AG04450 (cell line): ENCODE measurements around the genes KLRC4, KLRC3, EIF2S3B, PRH2, TAS2R14 and TAS2R42.

- CAGE, long polyA plus RNA = no peak
- RRBS = no CpG with 5 or more reads among the region's 9 CpGs
Measured at GRCh38 chr12:10121198-10121815, 8.7 kb downstream of the CLEC7A start.

GRCh38 chr12:10166636-10167410 lies 5.1 kb downstream of the OLR1 start:
- CAGE, long polyA plus RNA = no peak
- RRBS = no CpG with 5 or more reads among the region's 8 CpGs

DNA sequence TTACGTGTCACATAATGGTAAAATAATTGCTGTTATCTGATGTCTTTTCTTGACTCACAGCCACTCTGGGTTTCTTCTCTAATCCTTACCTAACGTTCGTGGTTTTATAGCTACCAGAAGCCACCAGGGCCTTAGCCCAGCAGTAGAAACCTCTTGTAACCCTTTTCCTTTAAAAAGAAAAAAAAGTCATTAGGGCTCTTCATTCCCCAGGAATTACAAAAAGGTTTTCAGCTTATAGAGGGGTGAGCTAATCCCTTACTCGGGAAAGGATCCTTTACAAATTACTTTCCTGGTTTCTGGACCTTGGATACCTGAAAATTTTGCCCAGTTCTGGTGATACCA lies 1.5 kb downstream of the GABARAPL1 start:
- CAGE, long polyA plus RNA = no peak
- RRBS = no CpG with 5 or more reads among the region's 4 CpGs

- CAGE, long polyA plus RNA = no peak
- RRBS = no CpG with 5 or more reads among the region's 5 CpGs
Measured at GRCh38 chr12:10392321-10392786, 2.5 kb upstream of the KLRK1 start.

- CAGE, long polyA plus RNA = no peak
- RRBS = no CpG with 5 or more reads among the region's 1 CpG
Measured at GRCh38 chr12:10409279-10409775, at the start of gene KLRC4. Gene KLRC4, minus strand, starts transcription at chr12:10409757.

DNA sequence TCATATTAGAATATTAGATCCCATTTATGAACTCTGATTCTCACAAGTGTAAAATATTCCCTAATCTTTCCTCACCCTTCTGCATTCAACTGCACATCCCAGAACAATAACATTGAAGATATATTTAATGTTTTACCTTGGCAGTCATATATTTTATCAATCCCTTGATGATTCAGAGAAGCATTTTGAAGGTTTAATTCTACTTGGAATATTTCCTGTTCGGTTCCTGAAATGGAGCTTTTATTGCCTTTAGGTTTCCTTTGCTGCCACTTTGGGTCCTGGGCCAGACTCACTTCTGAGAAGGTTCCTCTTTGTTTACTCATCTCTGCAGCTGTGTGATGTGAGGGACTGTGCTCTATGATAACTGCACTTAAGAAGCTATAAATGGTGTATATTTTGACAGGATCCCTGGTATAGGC lies at the start of gene KLRC3:
KLRC3 (minus strand) TSS at position 368 of the 419 bp plus-strand sequence.
- CAGE, long polyA plus RNA = no peak
- RRBS = no CpG with 5 or more reads among the region's 1 CpG

GRCh38 chr12:10505634-10506033 lies at the start of gene EIF2S3B:
Gene EIF2S3B, plus strand, starts transcription at chr12:10505890.
- CAGE, long polyA plus RNA = no peak
- RRBS = no CpG with 5 or more reads among the region's 21 CpGs

GRCh38 chr12:10722265-10722972 lies 704 bp downstream of the YBX3 start:
- CAGE, long polyA plus RNA = start-site peak on the minus strand at chr12:10722758-10722954, 14 and 9 reads in 2 replicates
- RRBS = 3% methylated on average over 34 of the region's 56 CpGs

- CAGE, long polyA plus RNA = no peak
- RRBS = no CpG with 5 or more reads among the region's 2 CpGs
Measured at GRCh38 chr12:10928803-10929115, 277 bp upstream of the PRH2 start.

GRCh38 chr12:10929116-10929530 lies at the start of gene PRH2:
Gene PRH2, plus strand, starts transcription at chr12:10929236.
- CAGE, long polyA plus RNA = no peak
- RRBS = no CpG with 5 or more reads among the region's 6 CpGs

DNA sequence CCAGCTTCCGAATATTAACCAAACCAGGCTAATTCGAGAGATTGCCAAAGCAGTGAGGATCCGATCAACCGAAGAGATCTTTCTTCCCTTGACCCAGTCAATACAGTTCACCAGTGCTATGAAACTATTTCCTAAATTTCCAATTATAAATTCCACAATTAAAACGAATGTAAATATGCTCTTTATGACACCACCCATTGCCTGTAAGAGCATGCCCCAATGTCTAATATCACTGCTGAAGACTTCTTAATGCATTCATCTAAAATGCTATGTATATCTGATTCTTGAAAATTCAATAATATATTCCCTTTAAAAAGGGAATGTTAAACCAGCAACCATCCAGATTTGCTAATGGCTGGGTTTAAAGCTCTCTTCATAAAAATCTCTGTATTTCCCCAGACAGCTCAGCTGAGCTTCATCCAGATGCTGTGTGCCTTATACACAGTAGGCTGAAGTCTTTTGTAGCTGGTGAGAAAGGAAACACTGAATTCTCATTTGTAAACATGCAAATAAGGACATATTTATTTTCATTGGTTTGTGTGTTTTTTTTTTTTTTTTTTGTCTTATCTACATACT lies at the start of gene TAS2R14:
TAS2R14 (minus strand) TSS at position 254 of the 576 bp plus-strand sequence.
- CAGE, long polyA plus RNA = no peak
- RRBS = no CpG with 5 or more reads among the region's 5 CpGs

DNA sequence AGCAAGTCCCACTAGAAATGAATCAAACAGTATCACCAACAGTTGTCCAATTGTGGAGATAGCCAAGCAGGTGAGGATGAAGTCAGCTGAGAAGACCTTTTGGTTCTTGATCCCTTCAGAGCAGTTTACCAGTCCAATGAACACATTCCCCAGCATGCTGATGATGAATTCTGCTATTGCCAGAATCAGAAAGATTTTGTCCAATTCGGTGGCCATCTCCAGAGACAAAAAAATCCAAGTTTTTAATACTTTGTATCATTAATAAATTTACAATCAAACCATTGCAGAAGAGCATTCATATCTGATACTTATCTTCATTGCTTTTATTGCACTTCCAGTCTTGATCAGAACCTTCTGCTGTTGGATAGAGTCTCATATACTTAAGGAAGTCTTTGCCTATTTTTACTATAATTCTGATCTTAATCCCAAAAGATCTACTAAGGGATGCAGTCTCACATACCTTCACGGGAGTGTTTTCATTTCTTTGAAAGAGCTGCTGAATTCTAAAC lies at the start of gene TAS2R42:
TAS2R42 (minus strand) TSS at position 216 of the 509 bp plus-strand sequence.
- CAGE, long polyA plus RNA = no peak
- RRBS = no CpG with 5 or more reads among the region's 2 CpGs

- CAGE, long polyA plus RNA = no peak
- RRBS = no CpG with 5 or more reads among the region's 23 CpGs
Measured at GRCh38 chr12:11297484-11297952, 12.7 kb downstream of the PRB4 start.

- CAGE, long polyA plus RNA = no peak
- RRBS = no CpG with 5 or more reads among the region's 3 CpGs
Measured at GRCh38 chr12:11580126-11580903, 69.2 kb upstream of the ETV6 start.

- CAGE, long polyA plus RNA = no peak
- RRBS = no CpG with 5 or more reads among the region's 11 CpGs
Measured at GRCh38 chr12:11650794-11651600, 1.5 kb downstream of the ETV6 start.

DNA sequence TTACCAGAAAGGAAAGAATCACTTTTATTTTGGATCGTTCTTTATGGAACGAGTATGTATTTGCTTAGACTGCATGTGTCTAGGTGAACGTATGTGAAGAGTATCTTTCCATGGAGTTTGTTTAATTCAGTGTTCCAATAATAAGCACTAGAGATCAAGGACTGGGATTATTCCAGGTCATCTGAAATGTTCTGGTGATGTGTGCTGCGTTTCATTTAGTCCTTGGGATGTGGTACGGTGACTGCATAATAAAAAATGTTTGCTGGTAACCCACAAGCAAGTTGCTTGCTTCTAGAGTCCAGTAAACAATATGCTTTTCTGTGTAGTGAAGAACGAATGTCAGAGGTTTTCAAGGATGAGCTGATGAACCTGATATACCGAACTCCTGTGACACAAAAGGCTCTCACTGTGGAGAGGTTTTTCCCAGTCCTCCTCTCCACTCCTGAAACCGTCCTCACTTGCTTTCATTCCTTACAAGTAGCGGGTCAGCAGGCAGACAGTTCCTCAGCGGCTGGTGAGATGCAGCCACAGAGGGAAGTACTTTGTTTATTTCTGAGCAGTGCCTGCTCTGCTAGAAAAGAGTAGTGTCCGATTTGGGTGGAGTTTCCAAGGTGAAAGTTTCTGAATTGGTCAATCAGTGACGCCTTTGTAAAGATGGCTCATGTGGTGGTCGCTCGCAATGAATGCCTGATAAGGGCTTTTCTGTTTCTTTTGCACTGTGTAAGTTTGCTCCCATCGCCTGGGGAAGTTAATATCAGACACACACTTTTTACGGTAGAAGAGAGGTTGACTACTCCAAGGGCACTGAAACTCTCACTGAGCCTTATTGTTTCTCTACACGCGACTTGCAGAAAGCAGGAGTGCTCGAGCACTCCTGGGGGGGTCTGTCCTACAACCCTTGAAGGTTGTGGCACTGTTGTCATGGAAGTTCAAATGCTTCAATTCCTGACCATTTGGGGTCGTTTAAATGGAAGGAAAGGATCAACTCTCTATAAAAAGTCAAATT lies 3.0 kb downstream of the ETV6 start:
- CAGE, long polyA plus RNA = no peak
- RRBS = no CpG with 5 or more reads among the region's 20 CpGs

DNA sequence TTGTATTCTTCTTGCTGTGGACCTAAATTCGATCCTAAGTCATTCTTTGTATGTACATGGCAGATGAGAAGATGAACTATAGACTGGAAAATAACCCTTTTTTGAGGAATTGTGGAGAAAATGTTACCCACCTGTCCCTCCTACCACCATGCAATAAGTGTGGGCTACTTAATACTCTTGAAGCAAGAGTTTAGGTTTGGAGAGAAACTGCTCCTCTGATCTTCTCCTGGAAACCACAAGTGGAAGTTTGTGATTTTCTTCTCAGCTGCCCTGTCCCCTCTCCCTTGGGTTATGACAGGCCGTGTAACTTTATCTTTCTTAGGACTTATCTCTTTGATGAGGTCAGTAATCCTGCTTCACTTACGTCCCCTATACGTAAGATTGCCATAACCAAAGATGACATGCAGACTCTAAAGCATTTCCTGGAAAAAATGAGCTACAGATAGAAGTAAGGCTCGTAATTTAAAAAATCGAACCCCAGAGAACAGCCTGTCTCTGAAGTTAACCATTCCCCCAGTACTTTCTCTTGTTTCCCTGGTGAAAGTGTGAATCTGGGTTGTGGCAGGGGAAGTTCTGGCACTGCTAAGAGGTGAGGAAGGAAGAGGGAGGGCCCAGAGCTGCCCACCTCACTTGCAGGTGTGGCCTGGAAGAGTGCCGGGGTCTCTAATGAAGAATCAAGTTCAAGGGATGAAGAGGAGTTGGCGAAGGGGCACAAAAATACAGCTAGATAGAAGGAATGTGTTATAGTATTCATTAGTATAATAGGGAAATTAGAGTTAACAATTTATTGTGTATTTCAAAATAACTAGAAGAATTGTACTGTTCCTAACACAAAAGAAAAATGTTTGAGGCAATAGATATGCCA lies 10.0 kb downstream of the ETV6 start:
- CAGE, long polyA plus RNA = no peak
- RRBS = no CpG with 5 or more reads among the region's 8 CpGs

DNA sequence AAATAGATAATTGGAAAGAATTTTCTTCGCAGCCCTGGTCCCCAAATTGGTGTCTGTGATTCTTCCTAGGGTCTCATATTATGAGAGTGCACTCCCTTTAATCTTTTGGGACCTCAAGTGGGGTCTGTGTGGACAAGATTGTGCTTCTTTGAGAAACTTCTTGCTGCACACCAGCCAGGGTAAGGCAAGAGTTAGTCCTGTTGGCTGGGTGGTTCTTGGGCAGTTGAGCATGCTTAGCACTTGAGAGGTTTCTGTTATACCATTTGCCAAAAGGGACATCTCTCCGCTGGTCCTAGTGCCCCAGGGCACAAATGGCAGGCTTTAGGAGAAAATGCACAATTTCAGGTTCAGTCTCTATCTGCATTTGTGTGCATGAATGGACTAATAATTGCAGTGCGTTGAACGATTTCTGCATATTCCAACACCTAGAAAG lies 13.3 kb downstream of the ETV6 start:
- CAGE, long polyA plus RNA = no peak
- RRBS = no CpG with 5 or more reads among the region's 4 CpGs

- CAGE, long polyA plus RNA = no peak
- RRBS = no CpG with 5 or more reads among the region's 3 CpGs
Measured at GRCh38 chr12:11678578-11679049, 29.1 kb downstream of the ETV6 start.

DNA sequence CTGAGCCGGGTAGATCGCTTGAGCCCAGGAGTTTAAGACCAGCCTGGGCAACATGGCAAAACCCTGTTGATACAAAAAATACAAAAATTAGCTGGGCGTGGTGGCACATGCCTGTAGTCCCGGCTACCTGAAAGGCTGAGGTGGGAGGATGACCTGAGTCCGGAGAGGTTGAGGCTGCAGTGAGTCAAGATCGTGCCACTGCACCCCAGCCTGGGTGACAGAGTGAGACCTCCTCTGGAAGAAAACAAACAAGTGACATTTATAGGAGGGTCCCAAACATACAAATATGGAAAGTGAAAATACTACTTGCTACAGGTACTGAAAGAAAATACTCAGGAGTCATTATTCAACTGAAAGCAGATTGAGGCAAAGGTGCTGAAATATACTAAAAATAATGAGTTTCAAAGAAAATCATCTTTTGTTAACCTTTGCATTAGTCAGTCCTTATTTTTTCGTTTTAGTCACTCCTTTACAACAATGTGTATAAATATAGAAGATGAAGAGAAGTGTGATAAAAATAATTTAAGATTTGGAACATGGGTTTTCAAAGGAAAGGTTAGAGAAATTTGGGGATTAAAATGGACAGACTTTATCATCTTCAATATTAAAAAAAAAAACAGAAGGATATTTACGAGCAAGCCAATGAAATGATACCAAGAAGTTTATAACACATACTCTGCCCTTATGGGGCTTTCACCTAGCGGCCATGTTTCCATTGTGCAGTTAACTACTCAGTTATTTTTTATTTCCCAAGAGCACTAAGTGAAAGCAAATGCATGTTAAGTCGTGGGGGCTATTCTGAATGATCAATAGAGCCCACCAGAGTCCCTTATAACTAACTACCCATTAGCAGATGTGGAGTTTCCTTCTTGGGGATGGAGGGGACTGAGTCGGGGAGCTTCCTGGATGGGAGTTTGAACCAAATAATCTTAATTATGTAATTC lies 53.7 kb downstream of the ETV6 start:
- CAGE, long polyA plus RNA = no peak
- RRBS = no CpG with 5 or more reads among the region's 11 CpGs